ENCODE measurements around a stretch of chr2.

- PRO-cap: no peak
Measured at GRCh38 chr2:101231910-101232318, 20.8 kb upstream of the CNOT11 start.

- PRO-cap: unidirectional peak, plus-strand start at chr2:101252360
Measured at GRCh38 chr2:101251666-101252517, 794 bp upstream of the CNOT11 start.

DNA sequence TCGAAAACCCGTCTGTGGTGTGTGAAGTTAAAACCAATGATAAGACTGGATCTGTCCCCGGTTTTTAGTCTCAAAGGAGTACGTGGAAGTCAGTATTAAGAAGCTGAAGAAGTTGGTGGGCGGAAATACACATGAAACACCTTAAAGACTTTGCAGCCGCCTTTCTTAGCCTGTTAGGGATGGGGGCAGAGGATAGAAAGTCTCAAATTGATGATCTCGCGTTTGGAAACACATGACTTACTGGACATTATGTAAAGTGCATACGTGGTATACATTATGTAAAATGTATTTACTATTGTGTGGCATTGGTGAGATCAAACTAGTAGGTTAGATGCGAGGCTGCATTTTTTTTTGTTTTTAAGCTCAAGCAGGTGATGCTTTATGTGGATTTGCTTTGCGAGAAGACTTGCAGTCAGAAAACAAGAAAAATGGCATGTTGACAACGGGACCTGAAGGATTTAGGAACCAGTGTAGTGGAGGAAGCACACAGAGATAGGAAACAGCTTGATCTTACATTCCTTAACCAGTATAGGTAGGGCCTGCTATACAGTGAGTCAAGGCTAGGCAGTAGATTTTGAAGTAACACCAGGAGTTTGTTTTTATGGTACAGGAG is 1.2 kb downstream of the CNOT11 start:
- PRO-cap: no peak

DNA sequence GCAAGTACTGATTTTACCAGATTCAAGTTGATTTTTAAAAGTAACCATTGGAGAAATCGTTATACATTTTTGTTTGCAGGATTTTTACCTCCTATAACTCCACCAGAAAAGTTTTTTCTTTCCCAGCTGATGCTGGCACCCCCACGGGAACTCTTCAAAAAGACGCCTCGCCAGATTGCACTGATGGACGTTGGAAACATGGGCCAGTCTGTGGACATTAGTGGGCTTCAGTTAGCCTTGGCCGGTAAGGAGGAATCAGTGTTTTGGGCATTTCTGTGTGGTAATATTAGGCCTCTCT is 5.0 kb downstream of the CNOT11 start:
- PRO-cap: no peak

DNA sequence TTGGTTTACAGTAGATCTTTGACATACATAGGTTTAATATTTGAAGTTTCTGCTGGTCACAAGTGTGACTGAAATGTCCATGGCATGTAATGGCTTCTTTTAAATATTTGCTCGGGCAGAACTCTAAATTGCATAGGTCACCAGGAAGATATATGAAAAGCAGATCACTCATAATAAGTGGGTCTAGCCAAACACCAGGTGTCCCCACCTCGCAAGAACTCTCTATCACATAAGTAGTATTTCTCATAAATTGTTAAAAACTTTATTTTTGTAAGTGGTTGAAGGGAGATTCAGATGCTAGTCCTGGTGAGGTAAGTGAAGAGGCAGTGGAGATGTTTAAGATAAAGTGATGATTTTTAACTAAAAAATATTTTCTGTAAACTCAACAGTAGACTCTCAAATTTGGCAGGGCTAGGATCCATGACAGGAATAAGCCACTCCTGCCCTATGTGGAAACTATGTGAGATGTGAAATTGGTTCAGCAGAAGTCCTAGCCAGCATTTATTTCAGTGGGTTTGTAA is 11.1 kb downstream of the CNOT11 start:
- PRO-cap: no peak

DNA sequence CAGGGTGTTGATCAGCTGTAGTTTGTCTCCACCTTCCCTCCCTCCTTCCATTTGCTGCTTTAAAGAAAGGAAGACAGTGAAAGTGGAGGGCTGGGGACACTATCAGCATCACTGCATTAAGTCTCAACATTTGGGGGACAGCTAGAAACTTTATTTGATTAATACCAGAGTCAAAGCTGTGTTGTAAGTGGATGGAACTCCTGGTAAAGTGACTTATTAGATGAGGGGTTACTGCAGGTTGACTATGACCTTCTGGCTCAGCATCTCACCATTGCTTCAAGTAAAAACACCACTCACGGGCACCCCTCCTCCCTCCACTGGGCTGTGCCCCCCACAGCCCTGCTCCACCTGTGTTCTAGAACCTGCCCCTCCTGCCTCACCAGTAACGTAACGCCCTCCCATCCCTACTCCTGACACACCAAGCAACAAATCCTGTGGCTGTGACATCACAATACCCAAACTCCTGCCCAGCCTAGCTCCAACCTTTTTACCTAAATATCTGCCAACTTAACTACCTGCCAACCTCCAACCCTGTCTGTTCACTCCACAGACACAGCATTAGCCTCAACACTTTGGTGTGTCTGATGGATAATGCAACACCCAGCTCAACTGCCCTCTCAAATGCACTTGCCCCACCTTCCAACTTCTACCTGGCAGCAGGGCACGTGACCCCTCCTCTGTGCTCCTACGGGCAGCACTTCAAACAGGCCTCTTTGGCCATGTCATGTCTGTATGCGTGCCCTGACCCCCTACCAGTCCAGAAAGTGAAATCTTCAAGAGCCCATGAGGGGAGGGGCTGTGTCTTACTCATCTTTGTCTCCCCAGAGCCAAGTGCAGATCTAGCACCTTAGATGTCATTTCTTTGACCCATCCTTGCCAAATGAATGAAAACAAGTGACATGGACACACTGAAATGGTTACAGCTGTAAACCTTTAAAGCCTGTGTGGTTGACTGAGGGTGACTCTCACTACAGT is 25.7 kb downstream of the RNF149 start:
- PRO-cap: no peak

GRCh38 chr2:101386514-101386780 is 856 bp downstream of the CREG2 start:
- PRO-cap: no peak

GRCh38 chr2:101700226-101700865 is 2.8 kb downstream of the MAP4K4 start:
- PRO-cap: no peak

DNA sequence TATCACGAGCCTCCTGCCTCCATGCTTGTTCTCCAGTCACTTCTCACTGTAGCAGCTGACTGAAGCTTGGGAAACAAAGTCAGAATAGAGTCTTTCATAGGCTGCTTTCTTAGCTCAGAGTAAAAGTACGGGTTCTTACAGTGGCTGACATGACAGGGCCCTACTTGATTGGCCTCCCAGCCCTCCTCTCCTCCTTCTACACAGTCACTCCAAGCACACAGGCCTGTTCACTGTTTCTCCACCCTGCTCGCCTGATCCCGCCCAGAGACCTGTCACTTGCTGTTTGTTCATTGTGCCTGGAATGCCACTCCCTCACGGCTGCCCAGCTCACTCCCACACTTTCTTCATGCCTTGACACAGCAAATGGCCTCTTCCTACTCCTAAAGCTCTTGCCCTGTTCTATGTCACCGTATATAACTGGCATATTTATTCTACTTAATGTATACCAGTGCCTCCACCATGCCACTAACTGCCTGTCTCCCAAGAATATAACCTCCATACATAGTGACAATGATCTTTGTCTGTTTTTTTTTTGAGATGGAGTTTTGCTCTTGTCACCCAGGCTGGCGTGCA is 104.8 kb downstream of the MAP4K4 start:
- PRO-cap: no peak

DNA sequence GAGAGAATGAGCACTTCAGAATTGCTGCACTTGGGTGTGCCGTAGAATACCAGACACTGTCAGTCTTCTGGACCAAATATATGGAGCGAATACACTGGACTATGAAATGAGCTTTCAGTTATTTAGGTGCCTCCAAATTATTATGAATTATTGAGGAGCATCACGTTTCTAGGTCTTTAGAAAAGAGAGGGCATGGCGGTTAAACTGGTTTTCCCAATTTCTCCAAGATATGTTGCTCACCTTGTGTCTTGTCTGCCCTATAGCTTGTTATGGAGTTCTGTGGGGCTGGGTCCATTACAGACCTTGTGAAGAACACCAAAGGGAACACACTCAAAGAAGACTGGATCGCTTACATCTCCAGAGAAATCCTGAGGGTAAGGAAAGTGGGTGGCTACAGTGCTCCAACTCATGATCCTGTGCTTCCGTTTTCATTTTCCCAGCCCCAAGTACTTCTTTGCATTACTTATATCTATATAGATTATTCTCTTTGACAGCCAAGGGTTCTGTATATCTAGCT is 127.6 kb downstream of the MAP4K4 start:
- PRO-cap: no peak

DNA sequence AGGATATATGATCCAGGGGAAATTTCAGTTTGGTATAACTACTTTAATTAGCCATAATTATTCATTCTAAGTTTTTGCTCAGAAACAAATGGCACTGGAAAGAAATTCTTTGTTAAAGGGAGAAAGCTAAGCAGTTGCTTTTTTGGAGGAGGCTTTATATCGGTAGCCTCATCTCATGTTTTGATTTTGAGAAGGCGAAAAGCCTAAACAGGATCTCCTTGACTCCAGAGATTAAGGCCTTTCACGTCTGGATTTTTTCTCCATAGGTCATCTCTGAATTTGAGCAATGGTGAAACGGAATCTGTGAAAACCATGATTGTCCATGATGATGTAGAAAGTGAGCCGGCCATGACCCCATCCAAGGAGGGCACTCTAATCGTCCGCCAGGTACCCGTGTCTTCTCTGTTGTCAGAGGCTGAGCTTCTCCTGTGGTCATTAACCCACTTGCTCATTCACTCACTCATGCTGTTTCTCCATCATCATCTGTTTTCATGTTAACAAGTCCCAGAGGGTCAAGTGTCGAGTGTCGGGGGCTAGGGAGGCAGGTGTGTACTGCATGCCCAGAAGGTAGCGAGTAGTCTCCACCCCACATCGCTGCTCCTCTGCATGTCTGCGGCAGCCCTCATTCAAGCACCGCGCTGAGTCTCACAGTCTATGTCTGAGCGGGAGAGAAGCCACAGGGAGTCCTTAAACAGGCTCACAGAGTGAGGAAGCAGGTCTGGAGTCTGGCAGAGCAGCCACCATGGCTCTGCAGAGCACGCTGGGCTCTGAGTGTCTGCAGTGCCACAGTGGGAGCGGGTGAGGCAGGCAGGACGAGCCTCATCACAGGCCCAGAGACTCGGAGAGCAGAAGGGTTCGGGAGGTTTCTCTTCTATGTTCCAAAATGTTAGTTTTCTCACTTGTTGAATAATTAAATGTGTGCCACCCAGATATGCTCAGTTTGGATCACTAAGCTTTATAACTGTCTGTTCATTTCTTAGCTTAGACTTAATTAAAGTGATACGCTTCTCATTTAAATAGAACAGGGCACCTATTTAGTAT is 121.4 kb upstream of the IL1R2 start:
- PRO-cap: no peak

GRCh38 chr2:101983538-101983841 is 8.3 kb upstream of the IL1R2 start:
- PRO-cap: no peak

DNA sequence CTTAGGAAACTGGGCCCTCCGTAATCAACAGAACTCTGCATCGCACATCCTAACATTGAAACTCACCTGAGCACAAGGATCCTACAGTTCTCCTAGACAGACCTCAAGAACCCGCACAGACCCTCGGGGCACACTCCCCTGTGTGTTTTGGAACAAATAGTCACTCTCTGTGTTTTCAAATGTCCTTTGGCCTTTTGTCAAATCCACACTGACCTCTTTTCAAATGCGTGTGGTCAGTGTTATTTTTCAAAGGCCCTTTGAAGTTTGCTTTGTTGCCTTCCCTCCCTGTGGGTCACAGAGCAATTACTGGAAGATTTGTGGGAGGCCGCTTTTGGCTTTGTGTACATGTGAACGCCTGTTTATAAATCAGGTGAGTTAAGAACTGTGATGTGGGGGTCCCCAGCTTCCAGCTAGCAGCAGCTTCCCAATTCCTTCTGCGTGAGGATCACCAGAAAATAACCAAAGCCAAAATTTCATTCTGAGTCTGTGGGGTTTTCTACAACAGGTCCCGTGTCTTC is 66.1 kb downstream of the IL1R2 start:
- PRO-cap: no peak

DNA sequence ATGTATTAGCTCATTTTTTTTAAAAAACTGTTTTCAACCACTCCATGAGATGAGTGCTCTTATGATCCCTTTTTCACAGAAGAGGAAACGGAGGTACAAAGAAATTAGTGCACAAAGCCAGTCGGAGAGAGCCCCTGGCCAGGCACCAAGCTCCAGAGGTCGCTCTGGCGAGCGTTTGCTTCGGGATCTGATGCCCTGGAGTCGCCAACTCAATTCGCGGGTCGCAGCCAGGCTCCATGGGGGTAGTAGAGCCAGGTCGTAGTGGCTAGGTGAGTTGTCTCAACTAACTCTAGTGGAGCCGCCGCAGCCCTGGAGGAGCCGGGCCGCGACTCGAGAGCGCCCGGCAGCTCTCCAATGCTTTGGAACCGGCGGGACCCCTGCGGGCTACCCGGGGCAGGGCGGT is 358 bp upstream of the IL1R1 start:
- PRO-cap: no peak

DNA sequence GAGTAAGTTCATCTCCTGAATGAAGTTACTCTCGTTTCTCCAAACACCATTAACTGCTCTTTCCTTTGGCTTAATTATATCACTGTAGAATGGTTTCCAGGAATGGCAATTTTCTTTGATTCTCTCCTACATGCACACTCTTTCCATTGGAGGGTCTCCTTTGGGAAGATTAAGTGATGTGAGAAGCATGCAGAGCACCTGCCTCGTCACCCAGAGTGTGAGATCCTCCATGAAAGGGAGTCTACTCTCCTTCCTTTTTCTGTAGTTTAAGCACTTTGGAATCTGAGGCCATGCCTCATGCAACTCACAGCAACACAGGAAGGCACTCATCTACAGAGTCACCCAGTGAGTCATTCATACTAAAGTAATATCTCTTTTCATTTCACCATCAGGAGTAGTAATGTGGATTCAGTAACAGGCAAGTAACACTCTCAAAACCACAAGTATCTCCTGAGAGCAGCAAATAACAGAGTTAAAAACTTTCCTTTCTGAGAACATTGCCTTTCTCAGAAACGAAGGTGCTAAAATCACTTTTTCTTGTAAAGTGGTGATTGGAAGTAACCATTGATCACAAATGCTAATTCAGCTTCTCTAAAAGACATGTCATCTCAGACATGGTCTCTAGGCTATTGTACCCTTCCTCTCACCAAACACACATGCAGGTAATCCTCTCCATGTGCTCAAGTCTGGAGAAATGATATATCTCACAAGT is 52.8 kb upstream of the IL1RL1 start:
- PRO-cap: no peak

GRCh38 chr2:102336364-102337455 is 18.9 kb upstream of the IL18R1 start:
- PRO-cap: no peak

GRCh38 chr2:102340369-102341085 is 15.1 kb upstream of the IL18R1 start:
- PRO-cap: no peak

- PRO-cap: no peak
Measured at GRCh38 chr2:102622739-102623100, 3.4 kb downstream of the SLC9A2 start.

- PRO-cap: no peak
Measured at GRCh38 chr2:102704211-102704904, 32.3 kb downstream of the MFSD9 start.

GRCh38 chr2:104043944-104044245 is 810.0 kb upstream of the POU3F3 start:
- PRO-cap: no peak